Mesenchymal stem cell of the bone marrow (primary cell): ENCODE measurements around the gene CDKAL1.

DNA sequence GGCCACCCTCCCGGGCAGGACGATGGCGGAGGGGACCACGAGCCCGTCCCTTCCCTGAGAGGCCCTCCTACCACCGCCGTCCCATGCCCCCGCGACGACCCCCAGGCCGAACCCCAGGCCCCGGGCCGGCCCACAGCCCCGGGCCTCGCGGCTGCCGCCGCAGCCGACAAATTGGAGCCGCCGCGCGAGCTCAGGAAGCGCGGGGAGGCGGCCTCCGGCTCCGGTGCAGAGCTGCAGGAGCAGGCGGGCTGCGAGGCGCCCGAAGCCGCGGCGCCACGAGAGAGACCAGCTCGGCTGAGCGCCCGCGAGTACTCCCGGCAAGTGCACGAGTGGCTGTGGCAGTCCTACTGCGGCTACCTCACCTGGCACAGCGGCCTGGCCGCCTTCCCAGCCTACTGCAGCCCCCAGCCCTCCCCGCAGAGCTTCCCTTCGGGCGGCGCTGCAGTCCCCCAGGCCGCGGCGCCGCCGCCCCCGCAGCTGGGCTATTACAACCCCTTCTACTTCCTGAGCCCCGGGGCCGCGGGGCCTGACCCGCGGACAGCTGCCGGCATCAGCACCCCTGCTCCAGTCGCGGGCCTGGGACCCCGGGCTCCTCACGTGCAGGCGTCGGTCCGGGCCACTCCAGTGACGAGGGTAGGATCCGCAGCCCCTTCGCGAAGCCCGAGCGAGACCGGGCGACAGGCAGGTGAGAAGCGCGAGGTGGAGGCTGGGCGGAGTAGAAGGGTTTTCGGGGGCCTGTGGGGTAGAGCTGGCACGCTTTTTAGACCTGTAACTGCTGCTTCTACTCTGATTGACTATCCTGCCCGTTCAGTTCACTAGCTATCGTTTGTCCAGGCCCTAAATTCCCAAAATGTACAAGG lies 565 bp downstream of the FAM8A1 start:
- CAGE, long polyA plus RNA, result no peak

DNA sequence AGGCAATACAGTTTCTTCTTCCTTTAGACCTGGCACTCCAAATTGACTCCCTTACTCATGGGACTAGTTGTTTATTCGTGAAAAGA lies 1.0 kb downstream of the FAM8A1 start:
- CAGE, long polyA plus RNA, result no peak

- CAGE, long polyA plus RNA, result no peak
Observed at GRCh38 chr6:17683721-17684295, 22.9 kb downstream of the NUP153 start.

DNA sequence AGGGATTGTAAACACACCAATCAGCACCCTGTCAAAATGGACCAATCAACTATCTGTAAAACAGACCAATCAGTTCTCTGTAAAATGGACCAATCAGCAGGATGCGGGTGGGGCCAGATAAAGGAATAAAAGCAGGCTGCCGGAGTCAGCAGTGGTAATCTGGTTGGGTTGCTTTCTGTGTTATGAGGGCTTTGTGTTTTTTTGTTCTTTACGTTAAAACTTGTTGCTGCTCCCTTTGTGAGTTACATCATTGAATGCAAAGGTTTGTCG lies 22.6 kb upstream of the NUP153 start:
- CAGE, long polyA plus RNA, result no peak

DNA sequence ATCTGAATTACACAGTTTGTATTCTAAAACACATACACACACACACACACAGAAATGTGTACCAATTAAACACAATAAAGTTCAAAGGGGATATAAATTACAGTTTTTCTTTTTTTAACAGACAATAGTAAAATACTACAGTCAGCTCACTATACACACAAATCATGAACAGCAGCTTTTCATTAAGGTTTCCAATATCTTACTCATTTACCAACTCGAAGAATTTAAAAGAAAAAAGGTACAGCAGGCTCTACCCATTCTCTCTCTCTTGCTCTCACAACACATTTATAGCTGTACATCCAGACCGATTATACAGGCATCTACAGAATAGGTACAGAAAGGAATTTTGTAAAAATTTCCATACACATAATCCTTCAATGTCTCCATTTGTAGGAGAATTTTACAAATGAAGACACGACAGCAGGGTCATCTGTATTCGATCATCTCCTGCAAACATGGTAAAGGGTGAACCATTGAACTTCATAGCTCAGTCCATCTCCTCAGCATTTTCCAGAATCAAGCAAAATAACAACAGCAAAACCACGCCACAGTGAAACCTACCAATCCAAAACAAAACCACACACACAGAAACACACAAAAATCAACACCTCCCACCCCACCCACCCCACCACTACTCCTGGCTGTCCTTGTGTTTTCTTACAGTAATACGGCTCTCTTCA lies 52.7 kb upstream of the NUP153 start:
- CAGE, long polyA plus RNA, result no peak

- CAGE, long polyA plus RNA, result no peak
Observed at GRCh38 chr6:17972496-17973118, 14.8 kb downstream of the KIF13A start.

DNA sequence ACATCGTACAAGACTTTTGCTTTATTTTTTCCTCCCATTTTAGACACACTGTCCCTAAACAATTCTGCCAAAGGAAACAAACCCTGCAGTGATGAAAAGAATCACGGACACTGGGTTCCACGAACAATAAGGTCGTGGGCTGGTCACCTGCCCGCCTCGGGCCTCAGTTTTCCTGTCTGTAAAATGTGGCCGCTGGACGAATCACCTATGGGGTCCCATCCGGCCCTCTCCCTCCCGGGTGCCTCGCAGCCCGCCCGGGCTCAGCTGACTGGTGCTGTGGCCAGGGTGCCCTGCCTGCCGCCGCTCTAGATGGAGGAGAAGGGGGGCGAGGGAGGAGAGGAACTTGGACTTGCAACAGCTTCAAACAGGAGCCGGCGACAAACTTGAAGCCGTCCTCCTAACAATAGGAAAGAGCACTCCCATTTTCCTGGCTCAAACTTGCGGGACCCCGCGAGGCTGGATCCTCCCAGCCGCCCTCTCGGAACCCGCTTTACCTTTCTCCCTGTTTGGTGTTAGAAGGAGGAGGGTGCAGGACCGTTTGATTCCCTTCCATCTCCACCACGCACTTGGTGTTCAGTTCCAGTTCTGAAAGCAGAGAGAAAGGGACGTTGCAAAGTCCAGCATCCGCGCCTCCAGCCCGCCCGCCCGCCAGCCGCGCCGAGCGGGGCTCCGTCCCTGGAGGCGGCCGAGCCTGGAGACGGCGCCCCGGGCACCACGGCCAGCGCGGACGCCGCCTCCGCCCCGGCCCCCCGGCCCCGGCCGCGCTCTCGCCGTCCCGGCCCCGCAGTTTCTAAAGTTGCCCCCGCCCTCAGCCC lies 668 bp downstream of the KIF13A start:
- CAGE, long polyA plus RNA, result no peak

DNA sequence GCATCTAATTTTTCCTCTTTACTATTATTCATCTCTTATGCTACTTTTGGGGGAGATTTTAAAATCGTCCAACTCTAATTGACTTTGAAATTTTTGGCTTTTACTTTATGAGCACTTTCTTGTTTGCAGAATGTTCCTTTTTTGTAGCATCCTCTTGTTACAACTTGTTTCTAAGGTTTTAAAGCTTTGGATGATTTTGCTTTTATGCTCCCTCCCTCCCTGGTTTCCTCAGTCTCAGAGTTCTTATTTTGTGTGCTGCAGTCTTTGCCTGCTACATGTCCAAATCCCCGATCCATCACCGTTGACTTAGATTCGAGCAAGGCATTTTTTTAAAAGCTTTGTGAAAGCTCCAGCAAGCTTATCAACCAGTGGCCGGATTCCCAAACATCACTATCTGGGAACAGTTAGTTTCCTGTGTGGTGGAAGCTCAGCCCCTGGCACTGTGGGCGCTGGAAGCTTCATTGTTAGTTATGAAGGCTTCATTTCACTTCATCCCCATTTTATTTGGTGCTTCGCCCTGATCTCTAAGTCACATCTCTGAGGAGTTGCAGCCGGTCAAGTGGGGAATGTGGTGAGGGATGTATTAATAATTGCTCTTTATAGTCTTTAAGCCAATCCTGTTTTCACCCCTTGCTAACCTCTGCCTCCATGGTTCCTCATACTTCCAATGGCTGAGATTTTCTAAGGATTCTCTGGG lies 44.8 kb downstream of the DEK start:
- CAGE, long polyA plus RNA, result no peak

GRCh38 chr6:18503490-18504438 lies 116.6 kb downstream of the RNF144B start:
- CAGE, long polyA plus RNA, result no peak

- CAGE, long polyA plus RNA, result no peak
Observed at GRCh38 chr6:19837780-19838975, 1.0 kb downstream of the ID4 start.

DNA sequence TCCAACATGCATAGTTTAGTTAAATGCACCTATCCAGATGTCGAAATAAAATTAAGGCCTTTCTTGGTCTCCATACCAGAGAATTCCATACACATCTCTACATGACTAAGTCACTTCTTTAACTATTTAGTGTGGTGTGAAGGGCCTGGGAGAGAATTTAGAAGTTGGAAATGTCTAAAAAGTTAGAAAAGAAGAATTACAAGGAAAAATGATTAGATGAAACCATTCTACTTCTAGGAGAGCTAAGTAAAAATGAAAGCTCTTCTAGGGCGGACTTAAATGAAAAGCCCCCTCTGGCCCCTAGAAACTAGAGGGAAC lies 65.6 kb downstream of the ID4 start:
- CAGE, long polyA plus RNA, result no peak

DNA sequence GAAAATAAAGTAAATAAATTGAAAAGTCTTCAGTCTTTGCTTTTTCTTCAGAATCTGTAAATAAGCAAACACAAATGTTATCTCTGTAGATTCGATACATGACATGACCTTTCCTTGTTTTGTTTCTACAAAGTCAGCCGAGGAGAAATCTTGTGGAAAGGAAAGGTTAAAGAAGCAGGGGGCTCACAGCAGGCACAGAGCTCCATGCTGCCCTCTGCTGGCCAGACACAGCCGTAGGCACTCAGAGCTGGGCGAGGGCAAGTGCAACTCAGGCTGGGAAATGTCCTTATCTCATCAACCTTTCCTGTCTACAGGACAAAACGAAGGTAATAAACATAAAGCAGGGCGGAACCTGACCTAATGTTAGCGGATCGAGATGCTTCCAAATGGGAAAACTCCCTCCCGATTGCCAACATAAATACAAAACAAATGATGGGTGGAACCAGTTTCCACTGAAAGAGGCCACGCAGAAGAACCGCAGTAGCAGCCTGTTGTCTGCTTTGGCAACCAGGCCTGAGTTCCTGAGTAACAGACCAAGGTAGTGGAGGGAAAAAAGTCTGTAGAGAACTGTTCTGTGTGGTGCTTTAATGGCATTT lies 85.5 kb downstream of the MBOAT1 start:
- CAGE, long polyA plus RNA, result no peak

GRCh38 chr6:20206785-20207234 lies 5.5 kb downstream of the MBOAT1 start:
- CAGE, long polyA plus RNA, result no peak

DNA sequence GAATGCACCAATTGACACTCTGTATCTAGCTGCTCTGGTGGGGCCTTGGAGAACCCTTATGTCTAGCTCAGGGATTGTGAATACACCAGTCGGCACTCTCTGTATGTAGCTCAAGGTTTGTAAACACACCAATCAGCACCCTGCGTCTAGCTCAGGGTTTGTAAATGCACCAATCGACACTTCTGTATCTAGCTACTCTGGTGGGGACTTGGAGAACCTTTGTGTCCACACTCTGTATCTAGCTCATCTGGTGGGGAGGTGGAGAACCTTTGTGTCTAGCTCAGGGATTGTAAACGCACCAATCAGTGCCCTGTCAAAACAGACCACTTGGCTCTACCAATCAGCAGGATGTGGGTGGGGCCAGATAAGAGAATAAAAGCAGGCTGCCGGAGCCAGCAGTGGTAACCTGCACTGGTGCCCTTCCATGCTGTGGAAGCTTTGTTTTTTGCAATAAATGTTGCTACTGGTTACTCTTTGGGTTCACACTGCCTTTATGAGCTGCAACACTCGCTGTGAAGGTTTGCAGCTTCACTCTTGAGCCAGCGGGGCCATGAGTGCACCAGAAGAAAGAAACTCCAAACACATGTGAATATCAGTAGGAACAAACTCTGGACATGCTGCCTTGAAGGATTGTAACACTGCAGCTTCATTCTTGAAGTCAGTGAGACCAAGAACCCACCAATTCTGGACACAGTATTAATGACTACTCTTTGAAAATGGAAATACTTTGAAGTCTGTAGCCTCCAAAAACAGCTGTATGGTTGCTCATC lies 89.8 kb upstream of the MBOAT1 start:
- CAGE, long polyA plus RNA, result no peak

DNA sequence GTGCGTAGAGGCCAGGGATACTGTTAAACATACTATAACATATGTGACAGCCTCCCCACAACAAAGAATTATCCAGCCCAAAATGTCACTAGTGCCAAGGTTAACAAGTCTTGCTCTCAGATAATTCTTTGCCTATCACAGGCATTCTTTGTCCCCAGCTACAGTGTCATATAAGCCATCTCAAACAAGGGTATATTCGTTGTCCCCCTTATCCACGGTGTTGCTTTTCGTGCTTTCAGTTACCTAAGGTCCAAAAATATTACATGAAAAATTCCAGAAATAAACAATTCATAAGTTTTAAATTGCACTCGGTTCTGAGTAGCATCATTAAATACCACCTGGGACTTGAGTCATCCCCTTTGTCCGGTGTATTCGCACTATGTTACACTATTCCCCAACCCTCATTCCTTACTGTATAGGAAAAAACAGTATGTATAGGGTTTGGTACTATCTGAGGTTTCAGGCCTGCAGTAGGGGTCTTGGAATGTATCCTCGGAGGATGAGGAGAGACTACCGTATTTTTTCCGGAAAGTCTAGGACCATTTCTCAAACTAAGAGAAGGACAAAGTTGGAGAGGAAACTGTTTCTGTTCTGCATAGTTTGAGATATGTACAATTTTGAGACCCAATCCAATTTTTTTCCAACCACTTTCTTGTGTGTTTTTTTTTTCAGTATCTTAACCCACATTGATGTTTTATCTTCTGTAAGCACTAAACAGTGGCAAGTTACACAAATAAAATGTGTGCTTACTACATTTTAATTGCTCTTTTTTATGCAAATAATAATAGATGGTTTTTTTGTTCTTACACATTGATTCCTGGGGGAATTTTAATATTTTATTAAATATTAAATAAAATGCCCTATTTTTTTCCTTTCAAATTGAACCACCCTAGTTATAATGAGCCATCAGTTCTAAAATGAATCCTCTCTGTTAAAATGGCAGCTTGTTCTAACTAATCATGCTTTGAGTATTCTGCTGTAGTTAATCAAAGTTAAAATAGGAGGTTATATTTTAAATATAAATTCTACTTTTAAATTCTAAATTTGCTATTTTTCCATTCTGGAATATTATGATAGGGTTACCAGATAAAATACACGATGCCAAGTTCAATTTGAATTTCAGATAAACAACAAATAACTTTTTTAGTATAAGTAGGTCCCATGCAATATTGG lies 27.8 kb downstream of the E2F3 start:
- CAGE, long polyA plus RNA, result no peak

- CAGE, long polyA plus RNA, result no peak
Observed at GRCh38 chr6:20534253-20534927, at the start of gene CDKAL1. CDKAL1 (plus strand) TSS chr6:20534457.

DNA sequence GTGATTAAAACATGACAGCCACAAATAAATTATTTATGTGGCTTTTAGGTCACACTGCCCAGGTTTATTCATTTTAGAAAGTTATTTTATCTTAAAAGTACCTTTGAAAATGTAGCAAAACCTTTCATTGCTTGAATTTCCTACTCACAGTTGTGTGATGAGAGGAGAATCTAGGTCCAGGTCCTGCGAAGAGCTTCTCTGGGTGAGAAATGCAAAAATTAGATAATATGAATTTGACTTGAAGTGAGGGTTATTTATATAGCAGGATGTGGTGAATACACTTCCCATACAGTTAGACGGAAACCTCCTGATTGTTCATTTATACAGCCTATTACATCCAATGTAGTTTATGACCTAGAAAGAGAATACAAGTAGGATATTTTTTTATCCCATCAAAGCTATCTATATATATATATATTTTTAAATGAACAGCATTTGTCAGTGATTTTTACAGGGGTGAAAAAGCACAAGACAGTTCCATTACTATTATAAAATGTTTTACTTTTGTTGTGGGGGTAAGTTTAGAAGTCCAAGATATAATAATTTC lies 30.6 kb downstream of the CDKAL1 start:
- CAGE, long polyA plus RNA, result no peak

DNA sequence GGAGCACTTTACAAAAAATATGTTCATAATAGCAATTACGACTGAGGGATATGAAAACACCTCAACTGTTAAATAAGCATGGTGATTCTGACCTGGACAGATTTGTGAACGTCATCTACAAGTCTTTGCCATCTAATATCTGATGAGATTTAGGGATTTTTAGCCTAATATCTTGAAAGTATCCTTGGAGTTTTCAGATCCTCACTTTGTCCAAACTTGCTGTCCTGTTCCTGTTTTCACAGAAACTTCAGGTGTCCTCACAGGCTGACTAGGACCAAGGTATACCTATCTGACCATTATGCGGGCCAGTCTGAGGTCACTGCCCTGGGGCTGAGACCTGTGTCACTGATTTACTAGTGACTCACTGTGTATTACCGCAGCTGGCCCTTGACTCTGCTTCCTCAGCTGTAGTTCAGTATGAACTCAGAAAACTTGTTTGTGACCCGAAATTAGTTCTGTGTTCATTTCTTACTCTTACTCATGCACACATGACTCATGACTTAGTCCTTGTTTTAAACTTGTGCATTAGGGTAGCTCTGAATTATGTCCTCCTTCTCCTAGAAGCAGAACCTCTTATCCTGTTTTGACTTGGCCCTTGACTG lies 343.0 kb downstream of the CDKAL1 start:
- CAGE, long polyA plus RNA, result no peak

GRCh38 chr6:20879373-20879854 lies 345.2 kb downstream of the CDKAL1 start:
- CAGE, long polyA plus RNA, result no peak

GRCh38 chr6:21402232-21402942 lies 191.2 kb upstream of the SOX4 start:
- CAGE, long polyA plus RNA, result no peak